Measurements from ENCODE around the gene ZFP62.

DNA sequence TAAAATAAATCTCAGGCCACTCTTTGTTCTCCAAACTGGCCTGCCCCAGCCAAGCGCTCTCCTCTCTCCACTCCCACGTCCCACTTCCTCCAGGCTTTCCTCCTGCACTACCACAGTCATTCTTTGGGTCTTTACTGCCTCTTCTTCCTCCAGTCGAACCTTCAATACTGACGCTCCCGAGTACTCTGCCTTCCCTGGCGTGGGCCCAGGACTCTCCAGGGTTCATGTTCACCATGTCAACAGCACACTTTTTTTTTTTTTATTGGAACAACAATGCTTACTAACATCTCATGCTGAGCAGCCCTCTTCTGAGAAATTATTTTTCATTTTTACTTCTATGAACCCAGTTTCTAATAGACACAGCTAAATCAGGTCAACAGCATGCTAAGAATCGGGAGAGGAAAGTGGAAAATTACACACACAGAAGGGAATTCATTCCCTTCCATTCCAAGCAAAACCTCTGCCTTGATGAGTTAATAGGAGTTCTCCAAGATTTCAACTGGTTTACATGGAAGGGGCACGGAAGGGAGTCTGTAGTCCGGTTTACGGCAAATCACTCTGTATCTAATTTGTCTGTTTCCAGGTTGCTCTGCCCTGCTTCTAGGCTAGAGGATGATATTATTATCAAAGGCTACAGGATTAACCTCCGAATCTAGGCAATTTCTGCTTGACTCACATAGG lies 23.7 kb downstream of the RNF130 start:
- PRO-cap, 3 experiments = no peak in any of the 3 experiments
- RAMPAGE, long total RNA, 2 experiments = no peak in any of the 2 experiments
- RRBS = no CpG with 5 or more reads among the region's 11 CpGs

- PRO-cap, 3 experiments = peak in 2 of 3 experiments; most common minus-strand start chr5:180805303 (in 2)
- RAMPAGE, long total RNA, 2 experiments = no peak in any of the 2 experiments
- RRBS = no CpG with 5 or more reads among the region's 7 CpGs
Measured at GRCh38 chr5:180805148-180805643, 2.6 kb upstream of the MGAT1 start.

DNA sequence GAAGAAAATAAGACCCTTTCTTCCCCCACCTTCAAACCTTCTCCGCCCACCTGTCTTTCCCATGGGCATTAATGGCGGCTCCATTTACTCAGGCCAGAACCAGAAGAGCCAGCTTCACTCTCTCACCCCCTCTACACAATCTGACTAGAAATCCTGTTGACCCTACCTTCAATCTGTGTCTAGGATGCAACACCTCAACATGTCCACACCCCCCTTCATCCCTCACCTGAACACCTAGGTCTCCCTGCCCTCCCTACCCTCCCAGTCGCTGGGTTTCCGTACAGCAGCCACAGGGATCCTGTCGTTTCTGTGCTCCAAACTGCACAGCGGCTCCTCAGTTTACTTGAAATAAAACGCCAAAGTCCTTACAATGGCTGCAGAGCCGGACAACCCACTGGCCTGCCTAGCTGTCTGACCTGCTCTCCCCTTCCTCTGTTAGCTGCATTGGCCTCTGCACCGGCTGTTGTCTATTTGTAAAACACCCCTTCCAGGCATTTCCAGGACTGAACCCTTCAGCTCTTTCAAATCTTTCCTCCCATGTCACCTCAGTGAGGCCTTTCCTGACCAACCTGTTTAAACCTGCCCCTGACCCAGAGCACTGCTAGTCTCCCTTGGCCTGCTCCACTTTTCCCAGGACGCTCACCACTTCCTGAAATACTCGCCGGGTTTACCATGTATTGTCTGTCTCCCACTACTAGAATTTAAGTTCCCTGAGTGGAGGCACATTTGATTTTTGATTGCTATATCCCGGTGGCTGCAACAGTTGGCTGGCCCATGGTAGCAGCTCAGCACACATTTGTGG lies 9.0 kb upstream of the MGAT1 start:
- PRO-cap, 3 experiments = peak in 1 of 3 experiments; most common plus-strand start position 91 of the sequence (in 1)
- RAMPAGE, long total RNA, 2 experiments = no peak in any of the 2 experiments
- RRBS = 16% methylated on average over 4 of the region's 13 CpGs

GRCh38 chr5:180820317-180820682 lies 17.7 kb upstream of the MGAT1 start:
- PRO-cap, 3 experiments = peak in 3 of 3 experiments; most common plus-strand start chr5:180820524 (in 3); most common minus-strand start chr5:180820386 (in 2)
- RAMPAGE, long total RNA, 2 experiments = no peak in any of the 2 experiments
- RRBS = no CpG with 5 or more reads among the region's 6 CpGs

DNA sequence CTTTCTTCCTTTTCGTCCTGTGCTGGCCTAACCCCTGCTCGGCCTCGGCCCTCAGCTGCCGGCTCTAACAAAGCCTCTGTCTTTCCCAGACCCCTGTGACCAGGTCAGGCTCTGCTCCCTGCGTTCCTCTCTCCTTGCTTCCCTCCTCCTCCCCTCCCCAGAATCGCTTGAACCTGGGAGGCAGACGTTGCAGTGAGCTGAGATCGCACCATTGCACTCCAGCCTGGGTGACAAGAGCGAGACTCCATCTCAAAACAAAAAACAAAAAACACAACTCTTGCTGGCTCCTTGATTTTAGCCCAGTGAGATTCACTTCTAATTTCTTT lies 29.2 kb upstream of the MGAT1 start:
- PRO-cap, 3 experiments = no peak in any of the 3 experiments
- RAMPAGE, long total RNA, 2 experiments = no peak in any of the 2 experiments
- RRBS = no CpG with 5 or more reads among the region's 9 CpGs

DNA sequence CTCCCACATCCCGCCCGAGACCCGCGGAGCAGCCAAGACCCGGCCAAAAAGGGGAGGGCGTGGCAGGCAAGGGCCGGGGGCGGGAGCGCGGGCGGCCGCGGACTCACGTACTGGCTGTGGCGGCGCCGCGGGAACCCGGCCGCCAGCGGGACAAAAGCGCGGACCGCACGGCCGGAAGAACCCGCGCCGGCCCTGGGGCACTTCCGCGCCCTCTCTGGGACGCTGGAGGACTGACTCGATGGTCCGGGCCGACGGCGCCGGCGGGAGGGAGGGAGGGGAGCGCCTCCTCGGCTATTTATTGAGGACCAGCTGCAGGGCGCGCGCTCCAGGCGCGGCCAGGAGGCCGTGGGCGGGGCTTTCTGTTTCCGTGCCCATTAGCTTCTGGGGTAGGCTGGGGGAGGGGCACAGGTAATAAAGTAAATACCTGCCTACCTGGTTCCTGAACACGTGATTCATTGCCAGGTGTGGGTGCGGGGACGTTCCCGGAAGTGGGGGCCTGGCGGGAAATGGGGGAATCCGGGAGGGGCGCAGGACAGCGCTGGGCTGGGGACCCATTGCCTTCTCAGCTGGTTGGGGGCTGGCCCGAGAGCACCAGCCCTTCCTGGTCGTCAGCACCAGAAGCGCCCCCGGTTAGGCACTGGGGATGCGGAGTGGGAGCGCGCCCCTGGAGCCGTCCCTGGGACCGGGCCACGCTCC lies at the start of gene ZFP62:
ZFP62 (minus strand) TSS at position 169 of the 696 bp plus-strand sequence.
- PRO-cap, 3 experiments = peak in 3 of 3 experiments; most common plus-strand start position 298 of the sequence (in 2); most common minus-strand start position 118 of the sequence (in 3)
- RAMPAGE, long total RNA, 2 experiments = start-site peak on the plus strand in 1 of 2 experiments, centred at position 300 of the sequence, 7 reads per replicate; start-site peak on the minus strand in 2 of 2 experiments, centred at positions 111 to 118 of the sequence, 531 to 592 reads per replicate
- RRBS = 1% methylated on average over 36 of the region's 67 CpGs

DNA sequence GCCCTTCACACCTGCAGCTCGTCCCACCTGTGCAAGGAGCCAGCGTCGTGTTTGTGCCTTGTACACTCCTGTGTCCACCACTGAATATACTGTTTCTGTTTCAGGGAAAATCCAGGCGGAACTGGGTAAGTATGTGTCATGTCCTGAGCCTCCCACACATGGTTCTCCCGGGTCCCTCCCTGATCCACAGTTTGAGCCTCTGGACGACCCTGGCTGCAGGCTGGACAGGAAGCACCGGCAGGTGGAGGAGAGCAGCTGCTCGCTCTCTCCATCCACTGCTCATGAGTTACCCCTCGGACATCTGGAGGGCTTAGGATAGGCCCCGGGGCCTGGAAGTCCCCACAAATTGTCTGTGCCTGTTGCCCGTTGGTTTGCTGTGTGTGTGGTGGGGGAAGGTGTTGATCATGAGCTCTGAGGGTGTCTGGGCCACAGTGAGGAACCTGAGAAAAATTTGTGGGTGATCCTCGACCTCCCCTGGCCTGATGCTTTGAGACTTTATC lies 40.3 kb upstream of the BTNL3 start:
- PRO-cap, 3 experiments = peak in 1 of 3 experiments; most common minus-strand start position 82 of the sequence (in 1)
- RAMPAGE, long total RNA, 2 experiments = no peak in any of the 2 experiments
- RRBS = no CpG with 5 or more reads among the region's 12 CpGs

GRCh38 chr5:181163411-181163924 lies 16.1 kb downstream of the OR2V2 start:
- PRO-cap, 3 experiments = no peak in any of the 3 experiments
- RAMPAGE, long total RNA, 2 experiments = no peak in any of the 2 experiments
- RRBS = no CpG with 5 or more reads among the region's 12 CpGs

GRCh38 chr5:181221187-181221785 lies 1.8 kb upstream of the TRIM41 start:
- PRO-cap, 3 experiments = no peak in any of the 3 experiments
- RAMPAGE, long total RNA, 2 experiments = no peak in any of the 2 experiments
- RRBS = no CpG with 5 or more reads among the region's 27 CpGs

GRCh38 chr5:181236486-181237618 lies 6.9 kb downstream of the RACK1 start:
- PRO-cap, 3 experiments = no peak in any of the 3 experiments
- RAMPAGE, long total RNA, 2 experiments = no peak in any of the 2 experiments
- RRBS = no CpG with 5 or more reads among the region's 16 CpGs

DNA sequence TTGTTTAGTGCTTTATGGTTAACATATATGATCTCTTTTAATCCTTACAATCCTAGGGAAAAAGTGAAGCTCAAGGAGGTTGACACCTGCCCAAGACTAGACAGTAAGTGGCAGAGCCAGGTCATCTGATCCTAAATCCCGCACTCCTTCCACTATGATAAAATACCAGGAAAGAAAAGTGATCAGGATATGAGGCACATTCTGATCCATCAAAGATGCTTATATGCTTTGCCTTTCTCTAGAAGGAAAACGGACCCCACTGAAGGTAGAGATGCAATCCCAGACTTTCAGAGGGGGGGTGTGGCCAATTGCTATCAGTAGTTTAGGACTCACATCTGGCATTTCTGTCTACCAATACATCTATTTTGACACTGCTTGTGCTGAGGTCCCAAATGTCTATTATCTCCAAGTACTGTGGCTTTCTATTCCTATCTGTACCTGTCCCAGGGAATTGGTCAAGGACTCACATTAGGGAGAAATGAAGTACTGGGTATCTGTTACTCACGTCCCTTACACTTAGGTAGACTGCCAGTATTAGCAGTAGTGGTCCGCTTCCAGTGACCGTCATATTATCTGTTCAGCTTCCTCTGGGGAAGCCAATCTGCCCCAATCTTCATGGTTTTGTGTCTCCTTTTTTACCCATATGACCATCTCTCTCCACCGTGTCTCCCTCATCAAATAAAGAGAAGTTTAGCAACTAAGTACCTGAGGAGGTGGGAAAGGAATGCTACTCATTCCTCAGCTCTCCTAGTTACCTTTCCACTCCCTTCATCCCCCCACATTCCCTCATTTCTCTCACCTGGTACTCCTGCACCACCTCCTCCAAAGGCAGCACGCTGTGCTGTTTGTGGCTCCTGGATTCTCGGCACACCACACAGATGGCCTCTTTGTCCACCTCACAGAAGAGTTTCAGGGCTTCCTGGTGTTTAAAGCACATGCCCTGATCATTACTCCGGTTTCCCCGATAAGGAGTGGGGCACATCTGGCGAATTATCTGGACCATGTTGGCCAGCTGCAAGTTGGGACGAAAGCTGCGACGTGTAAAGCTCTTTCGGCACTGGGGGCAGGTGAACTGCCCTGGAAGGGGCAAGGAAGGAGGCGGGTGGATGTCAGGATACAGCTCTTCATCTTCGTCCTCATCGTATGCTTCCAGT lies 1.4 kb downstream of the TRIM52 start:
- PRO-cap, 3 experiments = no peak in any of the 3 experiments
- RAMPAGE, long total RNA, 2 experiments = no peak in any of the 2 experiments
- RRBS = no CpG with 5 or more reads among the region's 18 CpGs

Data from testis (tissue), 5 donors.